ENCODE measurements around a stretch of chr2.

- RRBS: no CpG with 5 or more reads among the region's 4 CpGs
Observed at GRCh38 chr2:152576540-152577478, 140.5 kb downstream of the PRPF40A start.

DNA sequence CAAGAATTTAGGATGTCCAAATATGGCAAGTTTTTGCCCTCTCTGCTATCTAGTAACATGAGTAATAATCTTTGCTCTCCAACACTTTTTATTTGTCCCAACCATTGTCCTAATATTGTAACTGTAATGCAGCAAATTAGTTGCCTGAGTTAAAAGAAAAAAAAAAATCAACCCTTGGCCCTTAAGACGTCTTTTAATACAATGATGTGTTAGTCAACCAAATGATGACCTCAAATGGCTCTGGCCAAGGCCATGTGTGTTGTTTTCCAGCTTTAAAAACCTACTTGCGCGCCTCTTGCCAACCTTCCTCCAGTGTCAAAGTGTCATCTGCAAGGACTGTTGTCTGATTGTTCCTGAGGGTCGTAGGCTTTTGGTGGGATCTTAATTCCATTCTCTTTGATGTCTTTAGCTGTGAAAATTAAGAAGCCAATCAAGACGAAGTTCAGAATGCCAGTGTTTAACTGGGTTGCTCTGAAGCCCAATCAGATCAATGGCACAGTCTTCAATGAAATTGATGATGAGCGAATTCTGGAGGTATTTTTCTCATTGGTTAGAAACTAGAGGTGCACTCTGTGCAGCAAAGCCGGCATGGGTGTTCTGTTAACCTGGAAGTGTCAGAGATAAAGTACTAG lies 92.1 kb downstream of the PRPF40A start:
- RRBS: no CpG with 5 or more reads among the region's 7 CpGs

DNA sequence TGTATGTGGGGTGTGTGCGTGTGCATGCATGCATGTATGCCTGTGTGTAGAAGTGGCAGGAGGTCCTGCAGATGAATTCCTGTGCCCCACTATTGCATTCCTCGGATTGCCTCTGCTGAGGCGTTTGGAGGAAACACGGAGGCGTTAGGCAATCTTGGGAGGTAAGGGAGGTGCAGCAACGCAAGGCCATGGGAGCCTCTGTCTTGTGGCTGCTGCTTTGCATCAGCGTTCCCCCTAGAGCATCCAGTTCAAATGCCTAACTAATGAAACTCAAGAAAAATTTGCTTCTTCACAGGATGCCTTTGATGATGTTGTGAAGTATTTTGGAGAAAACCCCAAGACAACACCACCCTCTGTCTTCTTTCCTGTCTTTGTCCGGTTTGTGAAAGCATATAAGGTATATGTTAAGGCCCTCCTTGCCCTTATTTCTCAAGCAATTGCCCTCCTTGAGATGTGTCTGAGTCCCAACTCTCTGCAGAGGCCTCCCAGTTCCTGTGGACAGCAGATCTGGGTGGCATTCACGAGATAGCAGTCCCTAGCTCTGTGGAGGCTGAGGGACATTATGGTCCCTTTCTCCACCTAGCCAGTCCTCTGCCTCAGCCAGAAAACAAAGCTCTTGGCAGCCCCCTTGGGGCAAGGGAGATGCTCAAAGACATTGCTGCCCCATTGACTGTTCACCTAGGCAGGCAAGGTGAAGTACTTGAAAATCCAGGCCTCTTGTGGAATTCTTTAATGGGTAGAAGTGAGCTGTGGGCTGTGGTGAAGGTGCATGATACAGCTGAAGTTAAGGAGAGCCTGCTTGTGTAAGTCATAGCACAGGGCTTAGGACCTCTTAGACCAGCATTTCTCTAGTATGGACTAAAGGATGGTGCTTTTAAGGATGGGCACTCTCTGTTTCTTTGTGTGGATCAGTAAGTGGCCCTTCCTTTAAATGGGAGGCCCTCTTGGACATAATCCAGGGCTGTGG lies 79.7 kb downstream of the PRPF40A start:
- RRBS: no CpG with 5 or more reads among the region's 9 CpGs

DNA sequence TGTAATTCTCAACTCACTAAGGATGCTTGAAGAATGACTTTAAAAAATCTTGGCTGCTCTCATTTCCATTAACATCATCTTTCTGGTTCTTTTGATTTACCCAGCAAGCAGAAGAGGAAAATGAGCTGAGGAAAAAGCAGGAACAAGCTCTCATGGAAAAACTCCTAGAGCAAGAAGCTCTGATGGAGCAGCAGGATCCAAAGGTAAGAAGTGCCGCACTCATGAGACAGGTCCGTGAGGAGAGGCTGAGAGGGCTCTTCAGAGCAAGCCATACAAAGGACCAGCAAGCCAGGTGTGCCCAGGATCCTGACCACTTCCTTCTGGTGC lies 77.4 kb downstream of the PRPF40A start:
- RRBS: no CpG with 5 or more reads among the region's 2 CpGs

DNA sequence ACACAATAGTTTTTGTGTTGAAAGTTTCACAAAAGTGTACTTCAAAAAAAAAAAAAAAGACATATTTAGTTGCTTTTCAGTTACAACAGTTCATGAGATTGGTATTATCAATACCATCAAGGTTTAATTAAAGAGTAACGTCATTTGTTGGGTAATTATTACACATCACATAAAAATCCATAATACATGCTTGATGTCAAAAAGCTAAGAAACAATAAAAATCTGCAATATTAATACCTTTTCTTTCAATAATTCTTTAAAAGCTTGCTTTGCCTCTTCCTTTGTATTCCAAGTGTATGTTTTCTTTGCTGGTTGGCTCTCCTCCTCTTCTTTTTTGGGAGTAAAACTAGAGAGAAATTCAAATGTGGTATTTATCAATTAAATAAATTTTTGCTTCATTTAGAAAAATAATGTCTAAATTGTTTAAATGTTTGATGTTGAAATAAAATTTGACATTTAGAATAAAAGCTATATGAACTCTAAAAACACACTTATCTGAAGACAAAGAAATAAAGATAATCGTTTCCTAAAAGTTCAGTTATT lies 43.8 kb downstream of the PRPF40A start:
- RRBS: no CpG with 5 or more reads among the region's 2 CpGs

GRCh38 chr2:153871049-153871497 lies 649 bp upstream of the GALNT13 start:
- RRBS: 12% methylated on average over 3 of the region's 19 CpGs

GRCh38 chr2:156332056-156332413 lies 486 bp downstream of the NR4A2 start:
- RRBS: no CpG with 5 or more reads among the region's 15 CpGs

- RRBS: no CpG with 5 or more reads among the region's 4 CpGs
Observed at GRCh38 chr2:156335581-156335759, 2.9 kb upstream of the NR4A2 start.

DNA sequence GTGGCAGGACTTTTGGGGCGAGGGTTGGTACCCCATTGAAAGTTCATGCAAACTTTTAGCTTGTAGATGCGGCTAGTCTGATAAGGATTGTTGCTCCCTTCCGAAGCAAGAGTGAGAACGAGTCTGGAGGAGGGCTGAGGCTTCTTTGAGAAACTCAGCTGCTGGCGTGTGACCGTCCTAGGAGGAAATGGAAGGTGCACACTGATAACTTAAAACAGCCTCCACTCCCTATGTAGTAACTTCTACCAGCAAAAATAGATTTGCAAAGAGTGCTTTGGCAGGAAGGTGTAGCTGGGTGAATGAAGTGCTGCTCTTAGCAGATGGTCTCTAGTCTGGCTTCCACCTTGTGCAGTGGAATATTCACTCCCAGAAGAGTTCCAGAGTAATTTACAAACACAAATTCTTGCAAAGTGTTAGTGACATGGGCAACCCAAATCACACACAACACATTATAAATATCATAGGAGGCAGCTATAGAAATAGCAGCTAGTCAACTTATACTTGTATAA lies 611 bp downstream of the GPD2 start:
- RRBS: no CpG with 5 or more reads among the region's 6 CpGs

DNA sequence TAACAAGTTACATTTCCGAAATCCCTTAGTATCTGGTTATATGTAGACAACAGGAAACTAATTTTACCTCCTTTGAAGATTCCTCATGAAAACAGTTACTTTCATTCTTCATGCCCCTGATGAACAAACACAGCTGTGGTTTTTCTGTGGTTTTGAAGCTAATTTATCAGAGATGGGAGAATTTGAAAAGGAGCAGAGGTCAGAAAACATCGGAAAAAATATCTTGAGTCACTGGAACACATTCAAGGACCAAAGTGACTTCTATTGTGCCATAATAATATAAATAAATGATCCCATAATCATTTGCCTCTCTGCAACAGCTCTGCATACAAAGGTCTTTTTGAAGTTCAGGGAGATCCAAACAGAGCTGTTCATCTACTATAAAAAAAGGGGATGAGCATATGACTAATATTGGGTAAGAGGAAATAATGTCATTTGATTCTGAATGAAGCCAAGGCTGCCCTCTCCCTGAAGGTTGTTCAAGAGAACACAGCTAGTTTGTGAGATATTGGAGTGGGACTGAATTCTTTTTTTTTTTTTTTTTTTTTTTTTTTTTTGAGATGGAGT lies 201.3 kb upstream of the GALNT5 start:
- RRBS: no CpG with 5 or more reads among the region's 2 CpGs

DNA sequence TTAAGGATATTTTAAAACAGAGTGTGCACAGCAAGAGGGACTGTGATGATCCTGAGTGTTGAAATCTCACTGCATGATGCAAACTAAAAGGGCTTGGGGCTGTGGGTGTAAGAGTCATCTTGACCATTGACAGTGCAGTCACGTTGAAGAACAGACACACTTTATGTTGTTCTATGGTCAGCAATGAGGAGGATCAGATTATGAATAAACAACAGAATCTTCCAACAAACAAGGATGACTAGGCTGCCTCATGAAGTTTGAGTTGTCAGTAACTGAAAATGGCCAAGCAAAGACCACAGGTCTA lies 87.2 kb upstream of the GALNT5 start:
- RRBS: no CpG with 5 or more reads among the region's 1 CpG

DNA sequence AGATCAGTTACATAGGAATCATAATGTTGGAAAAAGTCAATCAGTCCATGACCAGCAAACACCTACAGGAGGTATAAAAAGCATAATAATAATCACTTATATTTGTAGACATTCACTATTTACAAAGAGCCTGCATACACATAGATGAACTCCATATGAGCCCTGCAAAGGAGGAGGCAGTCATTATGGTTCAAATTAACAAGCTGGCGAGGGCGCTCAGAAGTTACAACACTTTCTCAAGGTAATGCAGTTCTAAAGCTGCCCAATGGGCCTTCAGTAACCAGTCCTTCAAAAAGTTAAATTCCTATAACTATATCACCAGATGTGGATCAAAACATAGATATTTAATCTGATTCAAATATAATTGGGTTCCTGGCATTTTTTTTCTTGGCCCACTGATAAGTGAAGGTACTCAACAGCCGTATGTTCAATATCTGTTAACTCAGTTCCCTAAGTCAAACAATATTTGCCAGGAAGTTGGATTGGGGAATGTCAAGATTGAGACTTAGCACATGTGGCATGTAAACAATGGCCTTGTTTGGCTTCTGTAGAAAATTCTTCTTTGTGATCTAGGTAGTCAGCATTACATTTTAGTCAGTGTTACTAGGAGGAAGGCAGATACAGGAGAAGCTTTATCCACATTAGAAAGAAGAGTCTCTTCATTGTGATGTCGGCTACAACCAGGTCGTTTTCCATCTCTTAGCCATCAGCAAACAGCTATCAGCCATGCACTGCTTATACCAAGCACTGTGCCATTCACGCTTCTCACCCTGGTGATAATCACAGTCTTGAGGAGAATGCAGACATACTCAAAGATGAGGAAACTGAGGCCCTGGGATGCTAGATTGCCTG lies 2.8 kb downstream of the GALNT5 start:
- RRBS: no CpG with 5 or more reads among the region's 6 CpGs

DNA sequence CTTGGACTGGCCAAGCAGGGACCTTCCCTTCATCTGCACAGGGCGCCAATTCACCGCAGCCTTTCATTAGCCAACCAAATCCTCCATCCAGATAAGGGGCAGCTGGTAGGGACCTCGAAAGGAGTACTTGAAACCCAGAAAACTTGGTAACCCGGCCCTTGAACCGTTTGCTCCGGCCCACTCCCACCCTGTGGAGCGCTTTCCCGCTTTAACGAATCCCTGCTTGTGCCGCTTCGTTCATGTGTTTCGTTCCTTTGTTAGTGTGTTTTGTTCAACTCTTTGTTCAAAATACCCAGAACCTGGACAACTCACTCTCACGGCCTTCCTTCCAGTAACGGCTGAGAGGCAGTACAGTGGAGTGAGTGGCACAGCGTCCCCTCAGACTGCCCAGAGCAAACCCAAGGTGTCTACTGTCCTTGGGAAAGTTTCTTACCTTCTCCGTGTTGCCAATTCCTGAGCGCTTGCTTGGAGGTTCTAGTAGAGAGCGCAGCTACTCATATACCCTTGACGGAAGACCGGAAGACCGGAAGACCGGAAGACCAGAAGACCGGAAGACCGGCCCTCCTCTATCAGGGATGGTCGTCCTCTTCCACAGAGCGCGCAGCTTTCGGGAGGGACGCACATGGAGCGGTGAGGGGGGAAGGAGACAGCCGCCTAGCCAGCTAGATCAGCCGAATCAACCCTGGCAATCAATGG lies 27.0 kb downstream of the ERMN start:
- RRBS: no CpG with 5 or more reads among the region's 32 CpGs

GRCh38 chr2:157410283-157410792 lies 33.6 kb downstream of the CYTIP start:
- RRBS: no CpG with 5 or more reads among the region's 2 CpGs

DNA sequence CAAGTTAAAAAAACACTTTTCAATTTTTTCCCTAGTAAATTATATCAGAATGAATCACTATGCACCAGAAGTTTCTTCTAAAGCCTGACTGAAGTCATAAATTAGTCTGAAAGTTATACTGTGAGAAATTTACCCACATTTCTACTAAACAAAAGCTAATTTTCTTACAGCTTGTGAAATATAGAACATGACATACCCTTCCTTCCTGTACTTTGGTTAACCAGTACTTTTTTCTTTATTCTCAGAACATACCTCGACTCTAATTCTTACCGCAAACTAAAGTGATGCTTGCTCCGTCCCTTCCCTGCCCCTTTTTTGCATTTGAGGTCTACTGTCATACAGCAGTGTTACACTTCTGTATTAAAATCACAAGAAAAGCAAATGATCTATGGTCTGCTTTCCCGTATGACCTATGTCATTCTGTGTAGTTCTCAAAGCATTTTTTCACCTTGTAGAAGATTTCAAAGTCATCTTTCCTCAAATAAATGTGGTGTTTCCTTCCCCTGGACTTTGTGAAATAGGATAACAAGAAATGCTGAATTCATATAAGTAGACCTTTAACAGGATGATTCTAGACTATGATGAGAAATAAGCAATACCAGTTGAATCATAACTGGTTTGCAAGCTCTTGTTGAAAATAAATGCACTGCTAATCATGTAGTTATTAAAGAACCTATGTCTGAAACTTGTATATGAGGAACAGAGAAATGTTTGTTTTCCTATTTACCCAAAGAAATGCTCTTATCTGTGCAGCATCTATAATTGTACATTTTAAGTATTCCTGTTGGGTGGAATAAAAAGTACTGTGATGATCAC lies 30.4 kb downstream of the CYTIP start:
- RRBS: no CpG with 5 or more reads among the region's 4 CpGs

DNA sequence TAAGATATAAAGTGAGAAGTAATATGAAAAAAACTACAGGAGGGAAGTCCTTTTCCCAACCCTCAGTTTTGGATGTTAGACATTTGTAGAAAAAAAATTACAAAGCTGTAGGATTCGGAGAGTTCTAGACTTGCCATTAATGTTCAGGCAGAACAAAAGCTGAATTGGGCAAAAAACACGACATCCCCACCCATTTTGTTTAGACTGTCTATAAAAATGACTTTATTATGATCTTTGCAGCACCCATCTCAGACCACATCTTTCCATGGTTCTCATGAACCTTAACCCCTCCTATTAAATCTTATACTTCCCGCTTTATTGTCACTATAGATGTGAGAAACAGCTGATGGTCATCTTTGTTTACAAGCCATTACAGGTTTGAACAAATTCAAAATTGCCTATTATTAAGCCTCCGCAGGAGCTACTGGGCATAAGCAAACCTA lies 29.0 kb downstream of the CYTIP start:
- RRBS: no CpG with 5 or more reads among the region's 4 CpGs

DNA sequence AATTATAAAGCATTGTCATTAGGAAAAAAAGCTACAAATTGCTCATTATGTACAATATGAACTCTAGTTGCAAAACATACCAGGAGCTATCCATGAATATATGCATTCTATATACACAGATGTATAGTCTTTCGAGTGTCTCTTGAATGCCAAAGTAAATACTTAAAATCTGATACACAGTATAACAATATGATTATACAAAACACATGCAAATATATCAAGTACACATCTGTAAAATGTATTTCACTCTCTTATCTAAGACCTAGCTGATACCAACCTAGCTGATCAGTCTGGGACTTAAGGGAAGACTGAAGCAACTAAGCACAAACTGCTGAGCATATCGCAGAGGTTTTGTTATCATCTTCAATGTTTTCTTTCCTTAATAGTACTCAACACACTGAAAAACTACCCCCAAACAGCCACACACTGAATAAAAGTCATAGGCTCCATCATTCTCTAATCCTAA lies 10.0 kb downstream of the CYTIP start:
- RRBS: no CpG with 5 or more reads among the region's 2 CpGs

DNA sequence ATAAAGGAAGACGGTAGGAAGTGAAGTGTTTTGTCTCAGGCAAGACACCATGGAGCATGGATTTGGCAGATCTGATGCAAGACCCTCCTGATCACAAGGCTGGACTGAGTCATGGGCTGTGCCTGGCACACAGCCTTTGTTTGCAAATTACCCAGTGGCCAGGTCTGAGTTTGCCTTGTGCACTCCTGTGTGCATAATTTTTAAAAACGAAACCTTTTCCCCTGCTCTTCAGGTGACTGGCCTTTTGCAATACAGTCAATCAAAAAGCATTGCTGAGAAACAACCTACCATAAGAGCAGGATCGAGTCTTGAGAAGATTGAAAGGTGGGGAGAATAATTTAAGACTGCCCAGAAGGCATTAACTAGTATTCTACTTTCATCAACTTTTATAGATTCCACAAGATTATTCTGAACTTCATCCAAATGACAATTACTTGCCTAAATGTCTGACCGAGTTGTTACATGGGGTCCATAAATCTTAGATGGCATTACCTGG lies 1.8 kb upstream of the UPP2 start:
- RRBS: no CpG with 5 or more reads among the region's 4 CpGs

- RRBS: no CpG with 5 or more reads among the region's 13 CpGs
Observed at GRCh38 chr2:158458601-158459097, 1.9 kb downstream of the PKP4 start.

DNA sequence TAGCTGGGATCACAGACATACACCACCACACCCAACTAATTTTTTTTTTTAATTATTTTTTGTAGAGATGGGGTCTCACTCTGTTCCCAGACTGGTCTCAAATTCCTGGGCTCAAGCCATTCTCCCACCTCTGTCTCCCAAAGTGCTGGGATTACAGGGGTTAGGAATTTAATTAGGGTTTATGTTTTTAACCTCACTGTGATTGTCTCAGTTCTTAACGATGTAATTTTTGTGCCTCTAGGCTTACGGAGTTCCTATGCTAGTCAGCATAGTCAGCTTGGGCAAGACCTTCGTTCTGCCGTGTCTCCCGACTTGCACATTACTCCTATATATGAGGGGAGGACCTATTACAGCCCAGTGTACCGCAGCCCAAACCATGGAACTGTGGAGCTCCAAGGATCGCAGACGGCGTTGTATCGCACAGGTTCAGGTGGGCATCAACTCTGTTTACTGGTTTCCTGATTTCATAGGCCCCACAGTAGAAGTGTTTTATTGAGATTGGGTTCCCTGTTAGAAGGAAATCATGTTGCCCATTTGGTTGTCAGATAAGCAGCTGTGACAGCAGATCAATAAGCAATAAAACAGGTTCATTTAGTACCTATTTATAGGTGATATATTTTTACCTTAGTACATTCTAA lies 163.5 kb upstream of the DAPL1 start:
- RRBS: no CpG with 5 or more reads among the region's 10 CpGs

Measured in GM19240 (cell line).